ENCODE results near the genes ATXN1L, DHX38 and ZFHX3.

GRCh38 chr16:71723417-71724673, 656 bp downstream of the PHLPP2 start:
- PRO-cap = unidirectional peak, minus-strand start at chr16:71723631; unidirectional peak, minus-strand start at chr16:71723885

GRCh38 chr16:71731585-71731967, 7.1 kb upstream of the PHLPP2 start:
- PRO-cap = no peak

GRCh38 chr16:71845701-71846112, at the start of gene ATXN1L:
Gene ATXN1L (plus strand): TSS chr16:71845976.
- PRO-cap = bidirectional peak, plus-strand start at chr16:71846006, minus-strand start at chr16:71845907

DNA sequence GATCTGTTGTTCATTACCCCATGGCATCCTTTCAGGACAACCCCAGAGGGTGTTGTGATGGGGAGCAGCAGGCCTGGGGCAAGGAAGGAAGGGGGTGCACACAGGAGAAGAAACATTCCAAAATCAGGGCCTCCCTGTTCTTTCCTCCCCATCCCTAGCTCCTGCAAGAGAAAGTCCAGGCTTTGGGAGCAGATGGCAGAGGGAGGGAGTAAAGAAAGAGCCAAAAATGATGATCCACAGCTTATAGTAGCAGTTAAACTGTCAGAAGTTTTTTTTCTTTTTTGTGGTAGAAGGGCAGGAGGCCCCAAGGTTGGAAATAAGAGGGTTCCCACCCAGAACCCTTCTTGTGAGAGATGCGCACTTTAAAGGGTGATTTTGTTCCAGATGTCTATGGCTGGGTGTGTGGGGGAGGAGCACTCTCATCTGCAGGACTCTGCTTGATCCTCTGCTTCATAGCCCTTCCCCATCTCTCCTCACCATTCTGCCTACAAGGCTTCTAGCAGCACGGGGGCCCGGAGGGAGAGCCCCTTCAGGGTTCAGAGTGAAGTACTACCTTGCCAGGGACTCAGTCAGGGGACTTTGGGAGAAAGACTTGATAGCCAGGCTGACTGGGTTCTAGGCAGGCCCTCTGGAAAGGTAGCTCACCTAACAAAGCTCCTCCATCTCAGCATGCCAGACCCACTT, 6.3 kb downstream of the ATXN1L start:
- PRO-cap = no peak

GRCh38 chr16:71859908-71860843, 14.4 kb downstream of the ATXN1L start:
- PRO-cap = no peak

GRCh38 chr16:71929062-71929909, 34.0 kb downstream of the IST1 start:
- PRO-cap = no peak

DNA sequence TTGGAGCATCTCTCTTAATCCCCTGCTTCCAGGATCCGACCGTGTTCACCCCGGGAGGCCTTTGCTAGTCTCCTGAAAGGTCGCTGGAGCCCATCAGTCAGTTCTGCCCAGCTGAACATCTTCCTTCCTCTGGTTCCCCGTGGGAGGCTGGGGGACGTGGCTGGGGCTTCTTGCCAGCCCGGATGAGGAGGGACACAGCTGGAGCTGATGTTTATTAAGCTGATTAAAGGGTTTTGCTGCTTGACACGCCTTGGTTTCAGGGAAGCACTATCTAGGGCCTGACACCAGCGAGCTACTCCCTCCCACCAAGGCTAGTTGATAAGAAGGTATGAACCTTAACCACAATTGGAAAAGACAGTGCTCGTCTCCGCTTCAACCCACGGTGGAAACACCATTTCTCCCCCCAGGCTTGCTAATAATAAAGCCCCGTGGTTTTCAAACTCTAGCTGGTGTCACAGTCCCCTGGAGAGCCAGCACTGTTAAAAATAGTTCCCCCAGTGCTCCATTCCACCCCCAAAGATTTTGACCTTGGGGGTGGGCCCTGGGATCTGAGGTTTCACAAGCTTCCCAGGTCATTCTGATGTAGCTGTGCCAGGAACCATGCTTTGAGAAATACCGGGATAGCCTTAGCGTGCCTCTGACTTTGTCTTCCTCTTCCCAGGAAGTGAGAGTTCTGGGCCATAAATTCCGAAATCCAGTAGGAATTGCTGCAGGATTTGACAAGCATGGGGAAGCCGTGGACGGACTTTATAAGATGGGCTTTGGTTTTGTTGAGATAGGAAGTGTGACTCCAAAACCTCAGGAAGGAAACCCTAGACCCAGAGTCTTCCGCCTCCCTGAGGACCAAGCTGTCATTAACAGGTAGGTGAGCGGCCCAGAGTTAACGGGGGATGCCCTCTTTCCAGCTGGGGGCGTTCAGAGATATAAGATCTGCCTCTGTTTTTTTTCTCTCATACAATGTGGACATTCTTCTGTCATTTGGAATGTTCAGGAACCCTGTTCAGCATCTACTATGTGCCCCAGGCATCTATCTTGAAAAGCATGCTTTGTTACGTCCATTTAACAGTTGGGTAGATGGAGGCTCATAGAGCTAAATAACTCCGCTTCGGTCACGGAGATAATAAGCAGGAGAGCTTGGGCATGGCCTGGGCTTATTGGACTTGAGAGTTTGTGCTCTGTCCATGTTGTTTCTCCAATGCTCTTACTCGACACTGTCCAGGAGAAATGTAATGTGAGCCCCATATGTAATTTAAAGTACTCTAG, 5.7 kb downstream of the DHODH start:
- PRO-cap = no peak

GRCh38 chr16:72016795-72017788, 8.5 kb downstream of the DHODH start:
- PRO-cap = no peak

- PRO-cap = bidirectional peak, plus-strand start at chr16:72093847, minus-strand start at chr16:72093607
Observed at GRCh38 chr16:72093730-72094931, at the start of gene DHX38. Gene DHX38 (plus strand): TSS chr16:72093847.

DNA sequence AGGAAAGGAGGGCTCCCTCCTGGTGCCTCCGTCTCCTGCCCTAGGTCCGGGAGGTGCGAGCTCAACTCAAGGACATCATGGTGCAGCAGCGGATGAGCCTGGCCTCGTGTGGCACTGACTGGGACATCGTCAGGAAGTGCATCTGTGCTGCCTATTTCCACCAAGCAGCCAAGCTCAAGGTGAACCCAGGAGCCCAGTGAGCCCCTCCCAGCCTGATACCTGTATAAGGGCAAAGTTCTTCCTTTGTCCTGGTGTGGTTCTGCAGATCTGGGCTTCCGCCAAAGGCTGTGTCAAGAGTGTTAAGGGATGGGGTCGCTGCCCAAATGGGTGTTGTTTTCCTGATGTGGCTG, 14.8 kb downstream of the DHX38 start:
- PRO-cap = no peak

- PRO-cap = no peak
Observed at GRCh38 chr16:72428581-72429472, 256.9 kb upstream of the PMFBP1 start.

DNA sequence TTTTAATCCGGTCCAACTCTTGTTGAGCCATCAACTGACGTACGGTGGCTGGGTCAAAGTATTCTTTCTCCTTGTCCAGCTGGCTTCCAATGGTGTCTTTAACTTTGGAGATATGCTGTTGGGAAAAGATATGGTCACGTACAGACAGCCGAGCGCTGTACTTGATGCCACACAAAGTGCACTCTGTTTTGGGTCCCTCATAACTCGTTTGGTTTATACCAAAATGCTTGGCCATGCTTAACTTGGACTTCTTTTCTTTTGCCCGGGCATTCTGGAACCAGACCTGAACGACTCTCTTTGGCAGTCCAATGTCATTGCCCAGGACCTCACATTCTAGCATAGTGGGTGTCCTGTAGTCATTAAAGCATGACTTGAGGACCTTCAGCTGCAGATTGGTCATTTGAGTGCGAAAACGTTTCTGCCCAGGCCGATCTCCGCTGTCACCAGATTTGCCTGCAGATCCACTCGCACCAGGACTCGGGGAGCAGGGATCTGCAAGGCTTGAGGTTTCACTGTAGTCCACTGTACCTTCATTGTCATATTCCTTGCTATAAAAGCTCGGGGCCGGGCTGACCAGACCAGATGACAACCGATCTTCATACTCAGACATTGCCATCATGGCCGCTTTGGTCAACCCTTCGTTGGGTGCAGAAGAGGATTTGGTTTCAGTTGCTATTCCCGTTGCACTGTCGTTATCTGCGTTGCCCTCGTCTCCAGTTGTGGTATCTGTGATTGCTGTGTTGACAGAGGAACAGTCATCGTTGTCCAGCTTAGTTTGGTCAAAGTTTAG, 254.3 kb downstream of the ZFHX3 start:
- PRO-cap = no peak

DNA sequence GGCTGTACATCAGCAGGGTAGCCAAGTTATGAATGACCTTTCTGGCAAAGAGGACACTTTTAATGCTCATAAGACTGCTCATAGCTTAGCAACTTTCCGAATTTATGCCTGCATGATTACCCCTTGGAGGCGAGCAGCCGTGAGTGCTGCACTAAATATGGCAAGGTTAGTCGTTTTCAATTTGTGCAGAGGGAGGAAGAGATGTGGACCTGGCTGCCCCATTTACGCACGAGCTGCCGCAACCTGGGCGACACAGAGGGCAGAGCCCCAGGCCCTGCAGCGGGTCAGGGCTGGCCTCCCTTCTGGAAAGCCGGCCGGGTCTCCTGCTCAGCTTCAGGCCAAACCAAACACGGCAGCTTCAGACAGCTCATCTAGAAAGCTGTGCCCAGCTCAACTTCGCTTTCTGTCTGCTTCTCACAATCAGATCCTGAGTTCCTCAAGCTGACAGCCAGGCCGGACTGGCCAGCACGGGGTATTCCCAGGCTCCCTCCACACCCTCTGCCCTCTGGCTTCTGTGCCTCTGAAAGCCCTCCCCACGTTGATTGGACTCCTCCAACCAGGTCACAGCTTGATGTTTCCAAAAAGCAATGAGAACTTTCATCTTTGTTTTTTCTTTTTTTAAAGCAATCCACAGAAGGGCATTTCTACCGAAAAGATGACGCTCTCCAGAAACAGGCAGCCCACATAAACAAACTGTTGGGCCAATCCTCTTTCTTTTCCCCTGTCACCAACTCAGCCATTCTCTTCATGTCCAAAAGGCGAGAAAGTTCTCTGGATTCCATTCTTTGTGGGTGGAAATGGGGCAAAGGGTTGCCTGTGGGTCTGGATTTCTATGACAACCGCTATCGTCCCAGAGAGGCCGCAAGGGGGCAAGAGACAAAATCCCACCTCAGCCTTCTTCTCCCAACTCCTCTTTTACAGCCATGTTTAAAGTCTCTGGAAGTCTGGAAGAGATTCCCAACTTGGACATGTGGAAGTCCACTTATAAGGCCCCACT, 189.1 kb downstream of the ZFHX3 start:
- PRO-cap = no peak

DNA sequence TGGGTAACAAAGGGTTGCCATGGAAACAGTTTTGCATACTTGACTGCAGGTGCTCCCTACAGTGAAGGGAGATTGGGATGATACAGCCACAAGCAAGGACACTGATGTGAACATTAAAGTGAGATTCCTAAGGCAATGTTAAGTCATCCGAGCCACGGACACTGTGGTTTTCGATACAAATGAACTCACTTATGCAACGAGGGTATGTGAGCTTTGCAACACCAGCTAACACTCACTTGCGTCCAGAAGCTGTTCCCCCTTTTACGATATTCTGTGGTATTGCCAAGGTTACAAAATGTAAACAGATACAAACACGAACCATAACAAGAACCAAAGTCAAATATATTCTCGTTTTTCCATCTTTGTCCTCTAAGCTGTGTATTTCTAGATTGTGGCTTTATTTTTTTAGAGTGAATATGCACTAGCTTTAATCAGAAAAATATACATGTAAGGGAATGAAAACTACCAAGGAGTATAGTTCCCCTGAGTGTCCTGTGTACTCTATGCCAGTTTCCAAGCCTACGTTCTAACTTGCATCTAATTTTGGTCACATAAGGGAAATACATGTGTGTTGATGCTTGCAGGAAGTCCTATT, 116.2 kb downstream of the ZFHX3 start:
- PRO-cap = no peak

DNA sequence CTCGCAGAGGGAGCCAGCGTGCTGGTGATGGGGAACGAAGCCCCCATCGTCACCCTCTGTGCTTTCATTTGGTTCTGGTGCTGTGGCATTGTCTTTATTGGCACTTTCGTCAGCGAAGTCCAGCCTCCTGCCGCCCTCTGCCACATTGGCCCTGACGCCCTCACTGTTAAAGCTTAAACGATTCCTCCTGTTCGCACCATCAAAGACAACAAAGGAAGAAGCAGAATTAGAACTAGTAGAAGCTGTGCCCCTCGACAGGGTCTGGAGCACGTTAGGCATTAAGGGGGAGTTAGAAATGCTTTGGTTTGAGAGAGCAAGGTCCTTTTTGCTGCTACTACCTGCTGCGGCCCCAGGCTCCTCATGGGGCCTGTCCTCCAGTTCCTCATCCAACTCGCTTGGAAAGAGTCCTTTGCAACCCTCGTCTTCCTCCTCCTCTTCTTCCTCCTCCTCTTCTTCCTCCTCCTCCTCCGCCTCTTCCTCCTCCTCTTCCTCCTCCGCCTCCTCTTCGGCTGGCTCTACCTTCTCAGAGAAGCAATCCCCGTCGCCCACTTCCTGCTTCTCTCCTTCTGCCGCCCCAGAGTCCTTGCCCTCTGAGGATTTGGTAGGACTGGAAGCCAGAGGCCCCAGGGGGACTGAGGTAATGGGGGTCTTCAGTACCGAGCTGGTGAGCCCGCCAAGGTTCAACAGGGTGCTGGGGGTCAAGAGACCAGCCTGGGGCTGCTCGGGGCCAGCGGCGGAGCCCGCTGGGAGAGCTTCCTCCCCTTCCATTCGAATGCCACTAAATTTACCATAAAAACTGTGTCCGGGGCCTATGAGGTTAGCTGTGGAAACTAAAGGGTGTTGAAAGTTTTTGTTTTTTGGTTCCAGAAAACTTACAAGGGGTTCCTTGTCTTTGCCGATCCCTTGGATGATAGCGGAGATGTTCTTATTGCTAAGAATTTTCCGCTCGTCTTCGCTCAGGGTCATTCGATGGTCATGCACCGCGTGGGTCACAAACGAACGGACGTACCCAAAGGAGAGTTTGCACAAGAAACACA, 89.3 kb downstream of the ZFHX3 start:
- PRO-cap = no peak

- PRO-cap = no peak
Observed at GRCh38 chr16:72959585-72960267, 88.2 kb downstream of the ZFHX3 start.

DNA sequence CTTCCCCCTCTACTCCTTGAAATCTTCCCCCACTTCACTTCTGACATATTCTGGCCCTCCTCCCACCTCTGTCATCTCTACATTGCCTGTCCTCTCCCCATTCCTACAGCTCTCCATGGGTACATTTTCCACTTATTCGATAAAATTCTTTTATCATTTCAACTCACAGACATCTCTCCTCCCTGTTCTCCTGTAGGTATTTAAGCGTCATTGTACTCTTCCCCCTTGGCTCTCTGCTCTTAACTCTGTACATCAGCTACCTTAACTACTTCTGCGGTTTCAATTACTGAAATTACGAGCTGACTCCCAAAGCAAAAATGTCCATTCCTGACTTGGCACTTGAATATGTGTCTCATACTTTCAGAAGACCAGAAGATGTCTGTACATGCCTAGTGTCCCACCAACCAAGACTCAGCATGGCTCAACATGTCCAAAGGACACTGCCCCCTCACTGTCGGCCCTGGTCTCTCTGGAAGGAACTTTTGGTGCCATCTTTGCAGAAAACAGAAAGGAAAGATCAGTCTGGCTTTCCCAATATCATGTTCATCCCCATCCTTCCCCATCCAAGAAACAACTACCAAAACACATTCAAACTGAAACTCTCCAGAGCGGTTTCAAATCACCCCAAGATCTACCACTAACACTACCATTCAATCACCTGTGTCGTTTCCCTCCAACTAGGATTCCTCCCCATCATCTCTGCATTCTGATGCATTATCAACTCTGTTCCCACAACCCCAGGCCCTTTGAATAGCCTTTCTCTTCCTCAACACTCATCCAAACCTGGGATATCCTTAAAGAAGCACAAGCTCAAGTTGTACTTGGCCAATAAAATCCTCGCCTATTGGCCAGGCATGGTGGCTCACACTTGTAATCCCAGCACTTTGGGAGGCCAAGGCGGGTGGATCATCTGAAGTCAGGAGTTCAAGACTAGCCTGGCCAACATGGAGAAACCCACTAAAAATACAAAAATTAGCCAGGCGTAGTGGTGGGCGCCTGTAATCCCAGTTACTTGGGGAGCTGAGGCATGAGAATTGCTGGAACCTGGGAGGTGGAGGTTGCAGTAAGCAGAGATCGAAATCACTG, 74.8 kb downstream of the ZFHX3 start:
- PRO-cap = no peak

DNA sequence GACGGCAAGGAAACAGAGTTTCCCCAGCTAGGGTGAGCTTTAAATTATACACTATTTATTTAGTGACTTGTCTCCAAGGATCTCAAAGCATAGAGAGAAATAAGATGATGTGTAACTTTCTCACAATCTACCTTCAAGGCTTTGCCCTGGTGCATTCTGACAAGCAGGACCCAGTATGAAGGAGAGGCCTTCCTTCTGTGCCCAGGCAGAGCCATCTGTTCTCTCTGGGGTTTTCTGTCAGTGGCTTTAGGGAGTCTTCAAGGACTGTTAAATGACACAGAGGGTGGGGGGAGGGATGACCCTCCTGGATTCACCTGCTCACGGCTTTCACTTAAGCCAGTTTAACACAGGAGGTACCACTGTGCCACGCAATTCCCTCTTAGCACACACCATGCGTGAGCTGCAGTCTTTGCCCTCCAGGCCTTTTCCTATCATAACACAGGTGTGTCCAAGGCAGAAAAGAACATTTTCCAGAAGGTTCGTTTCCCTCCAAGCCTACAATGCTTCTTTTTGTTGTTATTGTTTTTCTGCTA, 1.2 kb downstream of the ZFHX3 start:
- PRO-cap = no peak

DNA sequence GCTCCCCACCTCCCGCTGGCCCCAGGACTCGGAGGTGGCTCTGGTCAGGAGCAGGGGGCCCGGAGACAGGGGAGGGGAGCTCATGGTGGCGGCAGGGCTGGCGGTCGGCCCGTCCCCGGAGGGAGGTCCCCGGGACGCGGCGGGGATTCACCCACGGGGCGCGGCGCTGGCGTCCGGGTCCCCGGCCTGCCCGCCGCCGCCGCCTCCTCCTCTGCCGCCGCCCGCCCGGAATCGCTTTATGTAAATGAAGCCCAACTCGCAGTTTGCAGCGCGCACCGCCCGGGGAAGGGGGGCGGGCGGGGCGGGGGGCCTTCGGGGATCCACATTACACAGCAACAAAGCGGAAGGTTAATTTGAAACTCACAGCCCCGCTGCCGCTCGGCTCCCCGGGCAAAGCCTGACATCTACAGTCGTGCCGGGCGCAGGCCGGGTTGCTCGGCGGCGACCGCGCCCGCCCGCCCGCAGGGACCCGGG, at the start of gene ZFHX3:
TSS of gene ZFHX3 (minus strand) at position 246 of the 474 bp plus-strand sequence.
- PRO-cap = bidirectional peak, plus-strand start at position 351 of the sequence, minus-strand start at position 213 of the sequence

GRCh38 chr16:73054630-73054973, 6.7 kb upstream of the ZFHX3 start:
- PRO-cap = no peak